Type B pancreatic cell (in vitro differentiated cells): ENCODE measurements around the gene CDK19.

GRCh38 chr6:109332623-109332908 is 49.7 kb downstream of the CD164 start:
- PRO-cap = no peak

DNA sequence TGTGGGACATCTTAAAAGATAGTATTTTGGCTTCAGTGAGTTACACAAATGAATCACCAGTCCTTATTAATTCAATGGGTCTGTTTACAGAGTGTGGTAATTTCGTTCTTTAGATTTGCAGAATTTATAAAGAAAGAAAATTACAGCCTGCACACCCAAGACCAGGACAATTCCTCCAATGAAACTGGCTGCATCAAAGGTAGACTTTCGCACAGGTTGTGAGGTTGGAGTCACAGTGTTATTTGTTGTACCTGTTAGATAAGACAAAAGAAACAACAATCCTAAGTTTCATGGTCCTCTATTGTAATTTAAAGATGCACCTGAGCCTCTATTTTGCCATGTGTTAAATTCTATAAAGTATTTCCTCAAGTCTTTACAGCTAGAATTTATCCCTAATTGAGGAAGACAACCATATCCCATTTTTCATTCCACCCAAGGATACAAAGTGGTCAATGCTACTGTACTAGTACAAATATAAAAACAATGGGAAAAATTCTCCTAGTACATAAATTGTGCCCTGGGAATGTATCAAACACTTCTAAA is 13.4 kb downstream of the CD164 start:
- PRO-cap = no peak

- PRO-cap = bidirectional peak, plus-strand start at chr6:109382904, minus-strand start at chr6:109382812
Observed at GRCh38 chr6:109382698-109382935, 350 bp upstream of the CD164 start.

DNA sequence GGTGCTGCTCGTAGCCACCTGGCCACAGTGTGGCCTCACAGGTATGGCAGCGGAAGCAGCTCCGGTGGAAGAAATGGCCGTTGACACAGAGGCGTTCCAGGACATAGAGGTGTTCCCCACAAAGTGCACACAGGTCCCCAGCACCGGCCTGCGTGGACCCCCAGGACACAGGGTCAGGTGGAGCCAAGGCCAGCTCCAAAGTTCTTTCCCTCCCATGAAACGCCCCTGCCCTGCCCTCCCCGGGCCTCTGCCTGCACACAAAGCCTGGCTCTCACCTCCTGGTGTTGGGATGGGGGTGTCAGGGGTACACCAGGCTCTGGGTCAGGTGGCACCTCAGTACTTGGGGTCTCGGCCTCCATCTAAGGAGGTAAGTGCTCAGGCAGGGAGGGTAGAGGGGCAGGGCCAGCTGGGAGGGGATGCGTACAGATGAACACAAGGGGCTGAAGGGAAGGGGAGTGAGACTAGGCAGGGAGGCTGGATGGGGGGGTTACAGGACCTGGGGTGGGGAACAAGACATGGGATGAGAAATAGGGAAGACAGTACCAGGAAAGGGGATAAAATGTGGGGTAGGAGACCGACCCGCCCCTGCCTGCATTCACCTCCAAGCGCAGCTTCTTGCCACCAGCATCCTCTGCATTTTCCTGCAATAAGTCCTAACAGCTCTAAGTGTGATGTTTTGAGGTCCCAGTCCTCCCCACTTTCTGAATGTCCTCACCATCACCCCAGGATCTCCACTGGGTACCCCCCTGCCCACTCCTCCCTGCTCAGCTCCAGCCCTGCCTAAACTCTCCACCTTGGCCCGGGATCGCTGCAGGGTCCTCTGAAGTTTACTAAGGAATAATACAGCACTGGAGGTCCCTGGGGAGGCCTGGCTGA is 6.8 kb downstream of the SMPD2 start:
- PRO-cap = no peak

GRCh38 chr6:109491223-109491954 is 8.4 kb upstream of the ZBTB24 start:
- PRO-cap = no peak

GRCh38 chr6:109771744-109772130 is 80.6 kb downstream of the FIG4 start:
- PRO-cap = no peak

- PRO-cap = no peak
Observed at GRCh38 chr6:109876937-109877351, 101.2 kb upstream of the GPR6 start.

- PRO-cap = no peak
Observed at GRCh38 chr6:109877623-109878277, 100.4 kb upstream of the GPR6 start.

- PRO-cap = no peak
Observed at GRCh38 chr6:110039943-110040491, 61.9 kb downstream of the GPR6 start.

GRCh38 chr6:110509403-110510075 is 33.1 kb upstream of the SLC22A16 start:
- PRO-cap = no peak

- PRO-cap = no peak
Observed at GRCh38 chr6:110536948-110537755, 60.7 kb upstream of the SLC22A16 start.

GRCh38 chr6:110738638-110739458 is 76.4 kb downstream of the CDK19 start:
- PRO-cap = no peak

GRCh38 chr6:110771767-110772308 is 43.4 kb downstream of the CDK19 start:
- PRO-cap = no peak

DNA sequence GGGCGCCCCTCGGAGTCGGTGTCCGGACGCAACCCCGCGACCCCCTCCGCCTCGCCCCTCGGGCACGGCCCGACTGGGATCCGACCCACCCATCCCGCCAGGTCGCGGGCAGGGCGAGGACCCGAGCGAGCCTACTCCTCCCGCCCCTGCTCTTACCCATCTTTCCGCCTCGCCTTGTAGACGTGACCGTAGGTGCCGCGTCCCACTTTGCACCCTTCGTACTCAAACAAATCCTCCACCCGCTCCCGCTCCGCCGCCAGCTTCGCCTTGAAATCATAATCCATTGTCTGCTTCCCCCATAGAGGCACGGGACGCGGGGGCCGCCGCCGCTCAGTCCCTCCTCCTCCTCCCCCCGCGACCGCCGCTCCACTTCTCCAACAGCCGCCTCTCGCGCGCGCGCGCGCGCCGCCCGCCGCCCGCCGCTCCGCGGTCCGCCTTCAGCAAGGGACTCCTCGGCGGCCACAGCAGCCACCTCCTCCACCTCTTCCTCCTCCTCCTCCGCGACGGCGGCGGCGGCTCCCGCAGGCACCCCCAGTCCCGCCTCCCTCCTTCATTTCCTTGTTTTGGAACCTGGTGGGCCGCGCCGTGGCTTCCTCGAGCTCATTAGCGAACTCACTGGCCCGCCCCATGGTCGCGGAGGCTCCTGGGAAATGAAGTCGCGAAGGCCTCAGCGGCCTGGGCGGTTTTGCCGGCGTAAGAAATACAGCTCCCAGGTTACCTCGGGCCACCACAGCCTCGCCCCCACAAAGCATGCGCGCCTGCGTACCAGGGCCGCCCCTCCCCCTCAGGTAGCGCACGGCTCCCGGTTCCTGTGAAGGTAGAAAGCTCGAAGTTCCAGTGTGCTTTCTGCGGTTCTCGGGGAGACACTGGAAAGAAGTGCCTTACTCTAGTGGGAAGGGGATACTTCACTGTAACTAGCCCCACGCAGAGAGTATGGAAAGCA is at the start of gene CDK19:
CDK19 (minus strand) TSS at position 617 of the 943 bp plus-strand sequence.
- PRO-cap = bidirectional peak, plus-strand start at position 369 of the sequence, minus-strand start at position 546 of the sequence; bidirectional peak, plus-strand start at position 837 of the sequence, minus-strand start at position 617 of the sequence

DNA sequence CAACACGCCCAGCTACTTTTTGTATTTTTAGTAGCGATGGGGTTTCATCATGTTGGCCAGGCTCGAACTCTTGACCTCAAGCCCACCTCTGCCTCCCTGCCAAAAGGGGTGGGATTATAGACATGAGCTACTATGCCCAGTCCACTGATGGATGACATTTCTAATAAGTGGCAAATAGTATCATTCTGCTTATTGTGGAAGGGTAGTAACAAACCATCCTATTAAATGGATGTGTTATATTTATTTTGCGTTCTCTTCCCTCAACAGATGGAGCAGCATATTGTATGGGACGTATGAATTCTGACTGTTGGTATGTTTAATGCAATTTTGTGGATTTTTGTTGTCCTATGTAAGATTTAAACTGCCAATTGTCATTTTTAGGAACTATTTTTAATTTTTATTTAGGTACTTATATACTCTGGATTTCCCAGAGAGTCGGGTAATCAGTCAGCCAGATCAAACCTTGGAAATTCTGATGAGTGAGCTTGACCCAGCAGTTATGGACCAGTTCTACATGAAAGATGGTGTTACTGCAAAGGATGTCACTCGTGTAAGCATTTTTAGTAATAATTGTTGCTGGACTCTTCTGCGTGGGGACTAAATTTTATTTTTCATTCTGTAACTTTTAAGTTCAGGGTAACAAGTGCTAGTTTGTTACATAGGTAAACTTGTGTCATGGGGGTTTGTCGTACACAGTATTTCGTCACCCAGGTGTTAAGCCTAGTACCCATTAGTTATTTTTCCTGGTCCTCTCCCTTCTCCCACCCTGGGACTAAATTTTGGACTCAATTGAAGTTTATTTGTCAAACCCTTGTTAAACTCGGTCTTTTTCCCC is 17.5 kb downstream of the AMD1 start:
- PRO-cap = no peak

DNA sequence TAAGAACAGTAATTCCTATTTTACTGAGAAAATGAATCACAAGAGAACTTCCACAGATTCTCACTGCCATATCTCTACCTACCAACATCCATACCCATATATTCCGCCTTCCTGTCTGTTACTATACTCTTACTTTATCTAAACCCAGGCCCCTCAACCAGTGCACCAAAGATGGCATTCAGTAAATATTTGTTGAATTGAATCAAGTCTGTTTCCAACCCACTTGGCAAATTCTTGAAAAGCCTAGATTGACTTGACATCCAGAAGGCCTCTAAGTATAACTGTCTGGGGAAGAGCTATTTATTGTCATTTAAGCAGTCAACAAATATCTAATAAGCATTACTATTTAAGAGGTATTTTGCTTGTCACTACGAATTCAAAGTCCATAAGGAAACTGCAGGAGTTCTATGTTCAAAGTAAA is 86.9 kb downstream of the MFSD4B start:
- PRO-cap = no peak

DNA sequence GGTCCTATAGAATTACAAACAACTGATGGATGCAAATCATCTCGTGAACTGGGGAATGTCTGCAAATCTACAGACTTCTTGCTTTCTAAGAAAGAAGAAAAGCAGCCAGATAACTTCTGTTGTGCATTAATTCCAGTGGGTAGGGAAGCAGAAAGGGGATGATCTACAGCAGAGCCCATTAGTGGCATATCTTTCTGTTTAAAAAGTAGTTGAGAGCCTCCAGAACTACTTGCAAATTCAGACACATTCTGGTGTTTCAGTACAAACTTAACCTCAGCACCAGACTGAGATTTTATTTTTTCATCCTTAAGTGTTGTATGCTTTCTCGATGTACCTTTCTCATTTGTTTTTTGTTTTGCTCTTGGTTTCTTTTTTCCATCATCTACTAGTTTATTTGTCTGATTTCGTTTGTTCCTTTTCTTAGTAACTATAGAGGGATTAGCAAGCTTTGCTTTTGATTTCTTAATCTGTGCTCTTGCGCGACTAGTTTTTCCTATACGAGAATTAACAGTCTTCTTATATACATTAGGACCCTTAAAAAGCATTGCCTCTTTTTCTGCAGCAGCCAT is 108.6 kb downstream of the REV3L start:
- PRO-cap = no peak

GRCh38 chr6:111411315-111412443 is 71.3 kb downstream of the REV3L start:
- PRO-cap = no peak

DNA sequence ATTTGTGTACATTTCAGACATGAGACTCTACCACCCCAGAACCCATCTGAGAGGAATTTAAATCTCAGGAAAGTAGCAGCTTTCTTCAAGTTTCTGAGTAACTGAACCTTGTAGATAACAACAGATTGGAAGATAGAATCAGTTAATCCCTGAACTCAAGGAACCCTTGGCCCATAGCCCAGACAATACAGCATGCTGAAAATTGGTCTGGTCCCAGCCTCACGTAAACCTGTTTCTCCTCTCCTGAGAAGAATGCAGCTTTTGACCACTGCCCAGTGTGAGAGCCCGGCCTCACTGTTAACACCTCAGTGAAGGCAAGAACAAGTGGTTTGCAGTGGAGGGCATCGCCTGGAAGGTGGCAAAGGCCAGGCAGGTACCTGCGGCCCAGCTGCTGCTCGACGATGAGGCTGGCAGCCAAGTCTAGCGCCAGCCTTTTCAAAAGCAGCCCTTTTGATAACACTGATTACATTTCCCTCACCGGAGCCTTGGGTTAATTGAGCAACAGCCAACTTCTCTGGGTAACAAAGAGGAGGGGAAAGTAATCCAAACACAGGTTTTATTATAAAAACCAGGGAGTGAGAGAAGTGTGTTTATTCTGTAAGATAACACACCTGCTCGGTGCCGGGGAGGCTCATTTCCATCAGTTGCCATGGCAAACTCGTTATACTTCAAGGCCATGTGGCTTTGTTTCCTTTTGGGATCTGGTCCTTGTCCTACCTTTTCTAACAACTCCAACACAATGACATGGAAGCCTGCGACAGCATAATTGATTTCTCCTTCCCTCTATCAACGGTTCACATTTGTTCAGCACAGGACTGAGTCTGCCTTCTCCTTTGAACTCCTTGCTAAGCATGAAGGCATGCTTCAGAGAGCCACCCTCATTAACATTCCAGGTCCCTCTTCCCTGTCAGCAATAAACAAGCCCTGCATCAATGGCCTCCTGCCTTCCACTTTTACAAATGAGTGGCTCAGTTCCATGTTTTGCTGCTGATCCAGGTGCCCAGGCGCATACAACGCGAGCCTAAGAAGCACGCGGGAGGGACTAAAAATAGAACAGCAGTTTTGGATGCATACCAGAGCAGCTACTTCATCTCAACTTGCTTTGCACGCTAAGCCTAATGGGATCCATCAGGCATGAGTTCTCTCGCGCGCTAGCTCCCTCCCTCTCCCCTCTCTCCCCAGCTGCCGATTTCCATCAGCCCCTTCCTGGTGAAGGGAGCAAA is 53.8 kb downstream of the TRAF3IP2 start:
- PRO-cap = no peak

GRCh38 chr6:111588122-111588931 is 17.4 kb downstream of the TRAF3IP2 start:
- PRO-cap = no peak